Endodermal cell (in vitro differentiated cells): ENCODE measurements around a stretch of chr15.

GRCh38 chr15:32833963-32834896 is 116.4 kb downstream of the GREM1 start:
- PRO-cap = no peak

DNA sequence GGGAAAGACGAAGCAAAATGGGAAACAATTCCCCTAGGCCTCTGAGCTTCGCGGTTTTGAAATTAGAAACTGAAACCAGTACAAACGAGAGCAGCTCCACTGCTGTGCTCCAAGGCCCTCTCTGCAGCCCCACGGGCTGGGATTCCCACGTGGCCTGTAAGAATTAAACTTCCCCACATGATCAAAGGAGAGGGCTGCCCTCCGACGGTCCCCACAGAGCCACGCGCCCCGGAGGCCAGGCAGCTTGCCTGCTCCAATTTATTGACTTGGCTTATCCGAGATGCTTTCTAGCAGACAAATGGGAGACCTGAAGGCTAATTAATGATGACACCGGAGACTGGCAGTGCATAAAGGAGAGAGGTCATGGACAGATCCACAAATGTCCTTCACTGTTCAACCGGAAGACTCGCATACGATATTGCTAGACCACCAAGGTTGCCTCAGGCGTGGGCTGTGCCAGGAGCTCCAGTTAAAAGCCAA is 144.1 kb downstream of the GREM1 start:
- PRO-cap = no peak

DNA sequence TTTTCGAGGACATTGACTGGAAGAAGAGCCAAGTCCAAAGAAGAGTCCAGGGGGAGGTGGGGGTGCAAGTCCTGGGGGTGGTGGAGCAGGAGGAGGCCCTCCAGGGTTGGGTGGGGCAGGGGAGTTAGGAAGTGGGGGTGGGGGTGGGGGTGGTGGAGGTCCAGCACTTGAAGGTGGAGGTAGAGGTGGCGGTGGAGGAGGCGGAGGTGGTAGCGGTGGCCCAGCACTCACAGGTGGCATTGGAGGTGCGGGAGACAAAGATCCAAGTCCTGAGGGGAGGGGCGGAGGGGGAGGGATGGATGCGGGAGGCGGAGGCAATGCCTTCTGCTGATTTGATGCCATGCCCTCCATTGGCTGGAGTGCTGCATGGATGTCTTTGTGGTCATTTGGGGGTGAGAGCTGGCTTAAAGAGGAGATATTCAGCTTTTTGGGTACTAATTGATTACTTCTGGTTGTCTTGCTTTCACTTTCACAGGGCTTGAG is 225.7 kb downstream of the FMN1 start:
- PRO-cap = unidirectional peak, minus-strand start at position 263 of the sequence

DNA sequence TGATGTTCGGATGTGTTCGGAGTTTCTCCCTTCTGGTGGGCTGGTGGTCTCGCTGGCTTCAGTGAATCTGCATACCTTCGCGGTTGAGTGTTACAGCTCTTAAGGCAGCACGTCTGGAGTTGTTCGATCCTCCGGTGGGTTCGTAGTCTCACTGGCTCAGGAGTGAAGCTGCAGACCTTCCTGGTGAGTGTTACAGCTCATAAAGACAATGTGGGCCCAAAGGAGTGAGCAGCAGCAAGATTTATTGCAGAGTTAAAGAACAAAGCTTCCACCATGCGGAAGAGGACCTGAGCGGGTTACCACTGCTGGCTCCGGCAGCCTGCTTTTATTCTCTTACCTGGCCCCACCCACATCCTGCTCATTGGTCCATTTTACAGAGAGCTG is 175.8 kb downstream of the FMN1 start:
- PRO-cap = no peak

DNA sequence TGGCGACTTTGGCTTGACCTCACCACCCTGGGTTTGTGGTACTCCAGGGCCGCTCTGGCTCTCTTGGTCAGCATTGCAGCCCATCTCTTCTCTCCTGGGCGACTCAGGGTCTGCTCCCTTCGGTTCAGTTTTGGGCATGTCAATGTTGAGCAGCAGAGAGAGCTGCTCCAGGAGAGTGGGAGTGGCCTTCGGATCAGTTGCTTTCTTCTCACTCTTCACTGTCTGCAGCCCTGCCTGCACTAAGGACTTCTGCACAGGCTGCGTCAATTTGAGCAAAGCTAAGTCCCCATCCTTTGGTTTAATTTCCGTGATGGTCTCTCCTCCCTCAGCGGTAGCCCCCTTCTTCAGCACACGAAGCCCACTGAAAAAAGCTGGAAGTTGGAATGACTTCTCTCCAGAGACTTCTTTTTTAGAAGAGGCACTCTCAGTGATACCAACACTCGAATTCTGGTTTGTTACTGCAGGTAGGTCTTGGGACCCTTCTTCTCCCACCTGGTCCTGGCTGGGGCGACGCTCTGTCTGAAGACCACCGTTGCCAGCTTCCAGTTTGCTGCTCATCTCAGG is 127.7 kb downstream of the FMN1 start:
- PRO-cap = no peak

DNA sequence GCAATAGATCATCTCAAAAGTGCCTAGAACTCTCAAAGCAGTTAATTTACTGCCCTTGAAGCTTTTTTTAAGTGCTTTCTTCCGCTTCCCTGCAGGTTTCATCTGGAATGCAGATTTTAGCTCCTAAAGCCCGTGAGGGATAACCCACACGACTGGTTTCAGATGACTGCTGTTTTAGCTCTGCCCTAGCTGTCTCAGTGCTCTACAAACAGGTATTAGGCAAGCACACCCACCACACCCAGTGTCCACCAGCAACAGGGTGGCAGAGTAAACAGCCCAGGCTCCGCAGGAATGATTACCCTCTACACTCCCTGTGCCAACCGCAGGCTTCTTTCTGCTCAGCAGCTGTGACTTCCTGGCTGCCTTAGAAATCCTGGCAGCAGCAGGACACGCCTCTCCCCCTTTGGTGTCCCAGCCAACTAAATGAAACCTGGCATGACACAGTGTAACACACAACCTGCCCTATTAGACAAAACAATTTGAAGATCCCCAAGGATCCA is 125.9 kb downstream of the FMN1 start:
- PRO-cap = no peak

DNA sequence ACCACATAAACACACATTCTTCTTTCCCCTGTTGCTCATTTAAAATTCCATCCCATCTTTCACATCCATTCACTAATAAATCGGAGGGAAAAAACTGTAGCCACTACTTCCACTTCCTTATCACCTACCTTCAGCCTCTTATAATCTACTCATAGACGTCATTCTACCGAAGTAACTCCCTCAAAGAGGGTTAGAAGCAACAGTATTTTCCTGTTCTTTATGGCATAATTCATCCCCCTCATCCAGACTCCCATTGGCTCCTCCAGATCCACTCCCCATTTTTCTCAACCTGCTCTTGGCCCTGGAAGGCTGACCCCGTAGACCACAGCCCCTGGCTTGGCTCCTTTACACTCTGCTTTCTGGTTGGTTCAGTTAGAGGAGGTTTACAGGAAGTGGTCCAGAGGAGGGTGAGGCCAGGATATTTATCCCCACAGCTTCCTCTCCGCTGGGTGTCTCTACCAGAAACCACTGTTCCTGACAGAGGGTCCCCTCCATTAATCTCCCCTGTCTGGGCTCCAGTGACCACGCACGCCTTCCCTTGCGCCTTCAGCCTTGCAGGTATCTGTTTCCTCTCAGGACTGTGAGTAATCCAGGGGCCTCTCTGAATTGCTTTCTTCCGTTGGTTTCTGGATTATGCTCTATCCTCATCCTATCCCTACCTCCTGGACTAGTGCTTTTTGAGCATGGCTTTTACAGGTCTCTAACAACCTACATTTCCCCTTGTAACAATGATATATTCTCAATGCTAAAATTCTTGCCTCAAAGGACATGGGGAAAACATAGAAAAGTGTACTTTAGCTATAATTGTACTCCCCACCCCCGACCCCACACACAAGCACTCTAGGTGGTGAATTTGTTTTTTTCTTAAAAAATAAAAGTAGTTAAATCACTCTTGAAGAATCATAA is 46.1 kb downstream of the FMN1 start:
- PRO-cap = no peak

- PRO-cap = no peak
Measured at GRCh38 chr15:33998367-33999142, 30.3 kb downstream of the CHRM5 start.

- PRO-cap = no peak
Measured at GRCh38 chr15:34341421-34341848, 1.5 kb downstream of the NOP10 start.

- PRO-cap = unidirectional peak, plus-strand start at chr15:34436763; unidirectional peak, plus-strand start at chr15:34436883; bidirectional peak, plus-strand start at chr15:34437172, minus-strand start at chr15:34436985; bidirectional peak, plus-strand start at chr15:34437288, minus-strand start at chr15:34437260; unidirectional peak, plus-strand start at chr15:34437331
Measured at GRCh38 chr15:34436571-34437605, 720 bp downstream of the GOLGA8A start.

DNA sequence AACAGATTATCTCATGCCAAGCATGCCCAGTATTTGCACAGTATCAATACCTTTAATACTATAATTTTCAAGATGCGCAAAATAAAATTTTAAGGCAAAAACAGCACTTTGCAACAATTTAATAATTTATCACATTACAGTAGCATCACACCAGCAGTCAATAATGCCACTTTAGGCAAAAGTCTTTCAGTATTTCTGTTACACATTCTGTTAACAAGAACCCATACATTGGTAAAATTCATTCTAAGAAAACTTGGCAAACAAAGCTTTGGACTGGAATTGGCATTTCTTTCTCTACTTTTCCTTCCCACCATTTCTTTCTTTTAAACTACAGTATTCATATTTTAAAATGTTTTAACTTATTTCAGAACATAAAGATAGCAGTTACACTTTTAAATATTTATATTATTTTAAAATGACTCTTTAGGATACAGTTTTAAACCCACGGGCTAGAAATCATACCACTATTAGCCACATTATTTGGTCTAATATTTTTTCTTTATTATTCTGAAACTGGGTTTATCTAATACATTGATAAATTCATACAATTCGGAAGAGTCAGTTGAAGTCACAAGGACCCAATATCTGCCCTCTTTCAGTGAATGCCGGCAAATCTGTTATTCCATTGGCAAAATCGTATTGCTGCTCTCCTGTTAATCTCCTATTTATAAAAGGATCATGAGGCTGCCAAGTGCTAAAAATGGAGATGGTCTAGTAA is 58.1 kb downstream of the GOLGA8B start:
- PRO-cap = no peak

DNA sequence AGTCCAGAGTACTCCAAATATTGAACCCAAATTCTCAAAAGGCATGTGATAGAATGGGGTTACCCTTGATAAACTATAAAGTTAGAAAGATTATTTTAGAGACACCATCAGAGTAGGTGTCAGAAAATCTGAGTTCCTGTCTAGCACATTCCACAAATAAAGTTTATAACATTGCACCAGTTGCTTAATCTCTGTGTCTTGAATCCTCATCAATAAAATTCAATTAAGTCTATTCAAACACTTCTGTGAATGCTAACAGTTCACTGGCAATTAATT is 6.5 kb downstream of the ACTC1 start:
- PRO-cap = no peak

- PRO-cap = bidirectional peak, plus-strand start at chr15:34988038, minus-strand start at chr15:34987962
Measured at GRCh38 chr15:34987532-34988141, 450 bp downstream of the ZNF770 start.

DNA sequence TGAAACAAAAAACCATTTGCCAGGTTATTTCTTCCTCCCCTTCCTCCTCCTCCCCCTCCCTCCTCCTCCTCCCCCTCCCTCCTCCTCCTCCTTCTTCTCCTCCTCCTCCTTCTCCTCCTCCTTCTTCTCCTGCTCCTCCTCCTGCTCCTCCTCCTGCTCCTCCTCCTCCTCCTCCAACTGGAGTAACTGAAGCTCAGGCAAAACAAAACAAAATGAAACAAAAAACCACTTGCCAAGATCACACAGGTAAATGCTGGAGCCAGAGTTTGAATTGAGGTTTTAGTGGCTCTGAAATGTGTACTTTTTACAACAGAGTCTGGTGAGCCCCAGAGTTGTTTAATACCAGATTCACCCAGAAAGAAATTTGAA is 31.3 kb upstream of the ZNF770 start:
- PRO-cap = no peak

DNA sequence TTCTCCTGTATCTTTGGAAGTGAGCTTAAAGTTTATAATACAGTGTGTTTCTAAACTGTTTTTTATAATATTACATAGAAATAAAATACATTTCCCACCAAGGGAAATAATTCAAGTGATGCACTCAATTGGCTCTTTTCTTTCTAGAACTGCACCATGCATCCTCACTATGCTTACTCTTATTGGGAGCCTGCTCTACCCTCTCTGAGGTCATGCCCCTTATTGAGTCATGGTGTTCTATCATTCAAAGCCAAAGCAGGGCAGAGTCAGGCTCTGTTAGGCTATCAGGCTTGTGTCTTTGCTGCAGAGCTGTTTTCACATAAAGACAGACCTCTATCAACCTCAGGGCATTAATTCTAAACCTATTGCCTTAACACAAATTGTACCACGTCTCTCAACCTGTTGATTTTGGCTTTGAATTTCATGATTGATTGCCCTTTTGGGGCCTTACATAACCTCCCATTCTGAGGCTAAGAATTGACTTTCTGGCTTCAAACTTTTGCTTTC is 221.2 kb upstream of the NANOGP8 start:
- PRO-cap = no peak

DNA sequence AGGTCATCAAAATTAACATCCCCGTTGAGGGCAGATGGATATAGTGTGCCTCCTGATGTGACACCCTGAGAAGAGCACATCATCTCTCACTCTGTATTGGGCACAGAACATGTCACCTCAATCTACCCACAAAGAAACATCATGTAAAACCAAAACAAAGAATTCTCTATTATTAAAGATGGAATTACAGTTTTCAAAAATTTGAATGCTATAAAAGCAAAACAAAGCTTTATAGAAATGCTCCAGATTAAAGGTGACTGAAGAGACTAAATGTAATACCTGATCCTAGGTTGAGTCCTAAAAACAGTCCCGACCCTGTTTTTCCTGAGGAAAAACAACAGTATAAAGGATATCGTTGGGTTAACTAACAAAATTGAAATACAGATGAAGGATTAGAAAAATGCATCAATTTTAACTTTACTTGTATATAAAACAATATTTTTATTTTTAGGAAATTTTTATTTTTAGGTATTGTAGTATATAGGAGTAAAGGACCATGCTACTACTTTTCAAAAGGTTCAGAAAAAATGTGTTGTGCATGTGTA is 222.2 kb upstream of the NANOGP8 start:
- PRO-cap = no peak

GRCh38 chr15:35690414-35691225 is 144.7 kb upstream of the DPH6 start:
- PRO-cap = no peak

- PRO-cap = no peak
Measured at GRCh38 chr15:36791775-36792168, 212.3 kb downstream of the CDIN1 start.

GRCh38 chr15:37000588-37001198 is 99.7 kb downstream of the MEIS2 start:
- PRO-cap = no peak

- PRO-cap = no peak
Measured at GRCh38 chr15:37096837-37097860, 3.2 kb downstream of the MEIS2 start.